Left colon (tissue), 1 donor: ENCODE data around the genes TFF1 and RSPH1.

GRCh38 chr21:42282878-42283071, 32.4 kb downstream of the TFF3 start:
- PRO-cap: no peak

DNA sequence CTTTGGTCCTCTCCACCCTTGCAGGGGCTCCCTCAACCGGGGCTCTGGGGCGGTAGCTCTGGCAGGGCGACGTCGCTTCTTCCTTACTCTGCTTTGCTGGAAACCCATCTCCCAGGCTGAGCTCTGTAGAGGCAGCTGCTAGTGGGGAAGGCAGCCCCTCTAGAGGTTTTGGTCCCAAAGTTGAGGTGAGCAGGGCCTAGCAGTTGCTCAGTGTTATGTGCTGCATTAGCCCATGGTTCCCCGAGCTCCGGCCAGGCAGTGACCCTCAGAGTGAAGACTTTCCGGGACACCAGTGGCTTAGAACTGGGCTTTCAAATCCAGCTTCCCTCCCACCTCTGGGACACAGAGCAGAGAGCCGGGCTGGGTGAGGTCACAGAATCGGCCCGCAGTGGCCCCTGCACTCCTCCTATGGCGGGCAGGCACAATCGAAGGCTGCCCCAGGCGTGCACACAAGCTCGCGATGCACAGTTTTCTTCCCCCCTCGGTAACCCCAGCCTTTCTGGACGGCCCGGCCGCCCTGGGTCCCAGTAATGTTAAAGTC, 14.0 kb downstream of the TFF3 start:
- PRO-cap: no peak

DNA sequence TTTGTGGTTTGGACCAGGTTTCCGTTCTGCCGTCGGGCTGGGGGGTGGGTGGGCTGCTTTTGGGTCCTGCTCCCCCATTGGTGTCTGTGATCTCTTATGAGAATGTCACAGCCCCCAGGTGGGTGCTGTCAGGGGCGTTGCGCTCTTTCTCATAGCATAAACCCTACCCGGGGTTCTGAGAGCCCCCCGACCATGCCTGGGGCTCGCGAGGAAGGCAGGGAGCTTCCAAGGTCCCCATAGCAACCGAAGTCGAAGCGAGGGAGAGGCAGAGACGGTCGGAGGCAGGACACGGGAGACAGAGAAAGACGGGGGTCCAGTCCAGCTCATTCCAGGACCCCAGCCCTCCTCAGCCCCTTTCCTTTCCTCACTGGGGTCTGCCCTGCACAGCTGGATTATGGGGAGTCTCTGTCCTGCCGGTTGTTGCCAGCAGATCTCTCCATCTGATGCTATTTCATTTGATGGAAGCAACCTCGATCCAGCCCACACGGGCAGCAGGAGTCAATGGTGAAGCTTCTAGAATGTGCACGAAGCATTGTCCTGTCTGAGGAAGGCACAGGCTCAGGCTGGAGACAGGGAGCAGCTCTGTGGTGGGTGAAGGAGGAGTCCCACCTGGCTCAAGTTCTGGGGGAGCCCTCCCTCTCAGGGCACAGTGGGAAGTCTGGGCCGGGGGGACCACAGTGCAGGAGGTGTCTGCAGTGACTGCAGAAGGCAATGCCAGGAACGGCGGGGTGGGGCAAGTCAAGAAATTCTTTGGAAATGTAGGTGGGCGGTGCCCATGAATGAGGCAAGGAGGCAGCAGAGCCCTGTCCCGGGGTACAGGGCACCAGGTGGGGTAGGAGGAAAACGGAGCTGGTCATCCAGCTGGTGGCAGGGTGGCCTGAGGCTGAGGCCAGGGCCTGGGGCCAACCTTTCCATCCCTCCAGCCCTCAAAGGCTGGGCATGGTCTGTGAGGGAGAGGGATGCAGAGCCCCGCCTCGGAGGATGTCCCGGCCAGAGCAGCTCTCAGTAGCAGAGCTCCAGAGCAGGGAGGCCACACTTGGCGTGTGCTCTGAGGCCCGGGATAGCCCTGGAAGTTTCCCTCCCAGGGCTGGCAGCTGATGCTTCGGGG, 5.0 kb downstream of the TFF3 start:
- PRO-cap: no peak

DNA sequence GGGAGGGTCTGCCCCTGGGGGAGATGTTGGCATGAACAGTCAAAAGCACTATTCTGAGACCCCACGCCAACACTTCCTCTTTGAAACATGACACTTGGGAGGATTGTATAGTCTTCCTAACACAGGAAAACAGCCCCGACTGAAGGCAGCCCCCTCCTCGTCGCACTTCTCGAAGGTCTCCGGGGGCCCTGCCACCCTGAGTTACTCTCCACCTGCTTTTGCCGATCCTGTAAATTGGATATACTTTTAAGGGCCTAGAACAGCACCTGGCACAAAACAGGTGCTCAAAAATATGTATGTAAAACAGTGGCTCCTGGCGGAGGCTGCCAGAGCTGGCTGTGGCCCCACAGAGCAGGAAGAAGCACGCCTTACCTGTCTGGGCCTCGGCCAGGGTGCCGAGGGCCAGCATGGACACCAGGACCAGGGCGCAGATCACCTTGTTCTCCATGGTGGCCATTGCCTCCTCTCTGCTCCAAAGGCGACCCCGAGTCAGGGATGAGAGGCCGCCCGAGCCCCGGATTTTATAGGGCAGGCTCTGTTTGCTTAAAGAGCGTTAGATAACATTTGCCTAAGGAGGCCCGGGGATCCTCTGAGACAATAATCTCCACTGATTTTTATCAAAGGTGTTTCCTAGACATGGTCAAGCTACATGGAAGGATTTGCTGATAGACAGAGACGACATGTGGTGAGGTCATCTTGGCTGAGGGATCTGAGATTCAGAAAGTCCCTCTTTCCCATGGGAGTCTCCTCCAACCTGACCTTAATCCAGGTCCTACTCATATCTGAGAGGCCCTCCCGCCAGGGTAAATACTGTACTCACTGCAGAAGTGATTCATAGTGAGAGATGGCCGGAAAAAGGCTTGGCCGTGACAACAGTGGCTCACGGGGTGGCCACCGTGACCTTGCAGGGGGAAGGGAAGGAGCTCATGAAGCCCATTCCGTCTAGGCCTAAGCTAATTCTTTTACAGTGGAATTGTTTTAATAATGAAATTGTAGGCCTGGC, at the start of gene TFF1:
TSS of gene TFF1 (minus strand) at position 497 of the 1,003 bp plus-strand sequence.
- PRO-cap: bidirectional peak, plus-strand start at position 899 of the sequence, minus-strand start at position 711 of the sequence

- PRO-cap: no peak
Observed at GRCh38 chr21:42464785-42466089, 30.8 kb downstream of the RSPH1 start.

GRCh38 chr21:42495757-42496779, at the start of gene RSPH1:
Gene RSPH1 (minus strand): TSS chr21:42496224.
- PRO-cap: bidirectional peak, plus-strand start at chr21:42495978, minus-strand start at chr21:42495810; bidirectional peak, plus-strand start at chr21:42496572, minus-strand start at chr21:42496224; unidirectional peak, plus-strand start at chr21:42496693

DNA sequence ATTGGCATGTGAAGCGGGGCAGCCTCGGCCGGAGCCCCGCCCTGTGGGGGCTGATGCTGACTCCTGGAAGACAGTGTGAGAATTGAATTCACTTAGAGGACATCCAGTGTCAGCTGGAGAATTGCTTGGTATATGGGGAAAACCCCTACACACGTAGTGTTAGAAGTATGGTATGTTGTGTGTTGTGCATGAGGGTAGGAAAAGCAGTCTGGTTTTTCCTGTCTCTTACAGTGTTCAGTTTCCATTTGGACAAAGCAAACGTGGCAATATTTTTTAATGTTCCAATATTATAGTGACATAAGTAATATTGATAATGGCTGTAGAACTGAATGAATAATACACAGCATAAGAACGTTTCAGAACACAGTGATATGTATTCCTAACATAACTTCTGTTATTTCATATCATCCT, 11.7 kb downstream of the SLC37A1 start:
- PRO-cap: no peak

DNA sequence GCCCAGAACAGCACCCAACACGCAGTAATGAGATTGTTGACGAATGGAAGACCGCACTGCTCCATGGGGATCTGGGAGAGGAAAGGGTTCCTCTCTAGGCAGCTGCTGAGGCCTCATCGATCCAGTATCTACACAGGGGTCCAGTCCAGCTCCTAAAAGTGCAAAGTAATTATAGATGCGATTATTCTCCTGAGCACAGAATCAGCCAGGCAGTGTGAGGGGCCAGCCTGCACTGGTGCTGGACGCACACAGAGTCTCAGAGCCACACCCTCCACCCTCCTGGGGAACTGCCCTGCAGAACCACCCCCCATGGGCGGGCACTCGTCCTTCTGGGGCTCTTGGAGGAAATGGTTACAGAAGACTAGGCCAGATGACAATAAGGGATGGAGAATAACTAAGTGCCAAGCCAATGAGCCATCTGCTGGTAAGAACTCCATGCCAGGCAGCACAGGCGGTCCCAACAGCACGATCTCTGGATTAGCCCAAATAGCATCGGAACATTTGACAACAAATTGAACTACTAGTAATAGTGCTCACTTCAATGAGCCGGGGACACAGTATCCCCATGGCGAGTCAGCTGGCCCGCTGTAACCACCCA, 1.6 kb upstream of the PDE9A start:
- PRO-cap: bidirectional peak, plus-strand start at position 409 of the sequence, minus-strand start at position 258 of the sequence; unidirectional peak, plus-strand start at position 409 of the sequence

GRCh38 chr21:42674252-42674918, 21.0 kb downstream of the PDE9A start:
- PRO-cap: no peak

DNA sequence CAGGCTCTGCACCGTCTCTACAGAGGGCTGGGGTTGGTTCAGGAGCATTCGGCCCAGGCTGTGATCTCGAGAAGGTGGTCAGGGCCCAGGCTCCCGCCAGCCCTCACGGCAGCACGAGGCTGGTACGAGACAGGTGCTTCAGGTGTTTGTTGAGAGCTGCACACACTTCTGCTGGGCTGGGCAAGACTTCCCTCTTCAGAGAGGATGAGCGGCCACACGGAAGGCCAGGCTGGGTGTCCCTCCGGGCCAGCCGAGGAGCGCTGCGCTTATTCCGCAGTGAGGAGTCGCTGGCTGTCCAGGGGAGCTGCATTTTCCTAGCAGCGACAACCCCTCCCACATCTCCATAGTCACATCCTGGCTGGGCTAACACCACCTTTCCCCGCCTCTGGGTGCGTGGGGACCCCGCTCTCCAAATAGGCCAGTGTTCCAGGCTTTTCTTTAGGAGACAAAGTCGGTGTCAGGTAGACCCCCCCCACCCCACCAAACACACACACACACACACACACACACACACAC, 50.6 kb downstream of the PDE9A start:
- PRO-cap: no peak

- PRO-cap: bidirectional peak, plus-strand start at chr21:42720052, minus-strand start at chr21:42719830
Observed at GRCh38 chr21:42719982-42720189, 66.5 kb downstream of the PDE9A start.

GRCh38 chr21:42746034-42746503, 92.6 kb downstream of the PDE9A start:
- PRO-cap: no peak

GRCh38 chr21:42746545-42747708, 93.5 kb downstream of the PDE9A start:
- PRO-cap: unidirectional peak, minus-strand start at chr21:42747042

GRCh38 chr21:42830814-42831414, 48.4 kb downstream of the WDR4 start:
- PRO-cap: no peak

DNA sequence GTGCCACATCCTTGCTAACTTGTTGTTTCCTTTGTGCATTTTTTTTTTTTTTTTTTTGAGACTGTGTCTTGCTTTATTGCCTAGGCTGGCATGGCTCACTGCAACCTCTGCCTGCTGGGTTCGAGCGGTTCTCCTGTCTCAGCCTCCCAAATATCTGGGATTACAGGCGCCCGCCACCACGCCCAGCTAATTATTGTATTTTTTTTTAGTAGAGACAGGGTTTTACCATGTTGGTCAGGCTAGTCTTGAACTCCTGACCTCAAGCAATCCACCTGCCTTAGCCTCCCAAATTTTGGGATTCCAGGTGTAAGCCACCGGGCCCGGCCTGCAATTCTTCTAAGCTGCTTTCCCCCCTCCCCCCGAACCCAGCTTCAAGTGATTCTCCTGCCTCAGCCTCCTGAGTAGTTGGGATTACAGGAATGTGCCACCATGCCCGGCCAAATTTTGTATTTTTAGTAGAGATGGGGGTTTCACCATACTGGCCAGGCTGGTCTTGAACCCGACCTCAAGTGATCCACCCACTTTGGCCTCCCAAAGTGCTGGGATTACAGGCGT, 47.1 kb downstream of the WDR4 start:
- PRO-cap: no peak

GRCh38 chr21:42833970-42834927, 45.1 kb downstream of the WDR4 start:
- PRO-cap: no peak

DNA sequence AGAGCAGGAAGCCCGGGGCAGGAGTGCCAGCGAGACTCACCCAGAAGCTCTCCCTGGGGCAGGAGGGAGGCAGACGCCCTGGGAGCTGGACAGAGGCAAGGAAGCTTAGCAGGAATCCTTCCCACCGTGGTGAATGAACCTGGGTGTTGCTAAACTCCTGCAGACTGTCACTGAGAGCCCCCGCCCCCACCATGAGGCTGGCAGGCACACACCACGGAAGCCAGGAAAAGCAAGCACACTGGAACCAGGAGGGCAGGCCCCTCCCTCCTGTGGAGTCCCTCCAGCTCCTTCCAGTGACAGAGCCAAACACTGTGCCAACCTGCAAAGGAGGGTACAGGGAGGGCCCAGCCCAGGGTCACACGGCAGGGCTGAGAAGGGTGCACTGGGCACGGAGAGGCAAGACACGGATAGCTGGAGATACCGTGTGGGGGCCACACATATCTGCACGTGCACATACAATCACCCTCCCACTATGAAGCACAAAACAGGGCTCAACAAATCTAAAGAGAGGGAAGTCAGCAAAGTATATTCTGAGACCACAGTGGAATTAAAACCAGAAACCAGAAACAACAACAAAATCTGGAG, 34.6 kb downstream of the WDR4 start:
- PRO-cap: no peak

DNA sequence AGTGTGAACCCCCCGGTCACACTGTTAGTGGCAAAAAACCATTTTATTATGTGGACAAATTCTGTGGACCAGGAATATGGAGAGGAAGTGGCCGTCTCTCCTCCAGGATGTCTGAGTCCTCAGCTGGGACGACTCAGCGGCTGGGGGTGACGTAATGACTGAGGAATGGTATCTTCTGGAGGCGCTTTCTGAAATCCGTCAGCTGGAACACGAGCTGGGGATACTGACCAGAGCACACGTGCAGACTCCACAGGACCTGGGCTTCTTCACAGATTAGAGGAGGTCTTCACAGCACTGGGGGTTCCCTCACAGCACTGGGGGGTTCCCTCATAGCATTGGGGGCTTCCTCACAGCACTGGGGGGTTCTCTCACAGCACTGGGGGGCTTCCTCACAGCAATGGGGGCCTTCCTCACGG, 18.1 kb downstream of the PKNOX1 start:
- PRO-cap: no peak

DNA sequence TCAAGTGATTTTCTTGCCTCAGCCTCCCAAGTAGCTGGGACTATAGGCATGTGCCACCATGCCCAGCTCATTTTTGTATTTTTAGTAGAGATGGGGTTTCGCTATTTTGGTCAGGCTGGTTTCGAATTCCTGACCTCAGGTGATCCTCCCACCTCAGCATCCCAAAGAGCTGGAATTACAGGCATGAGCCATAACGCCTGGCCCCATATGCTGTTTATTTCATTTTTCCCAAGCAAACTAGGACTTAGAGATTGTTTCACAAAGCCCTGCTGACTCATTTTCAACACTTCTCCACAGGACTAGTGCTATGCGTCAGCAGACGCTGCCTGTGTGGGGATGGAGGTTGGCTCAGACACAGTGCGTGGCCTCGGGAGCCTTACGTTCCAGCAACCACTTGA, 22.6 kb downstream of the PKNOX1 start:
- PRO-cap: no peak

- PRO-cap: no peak
Observed at GRCh38 chr21:43031108-43031828, 44.4 kb downstream of the CBS start.